SJCRH30 (cell line): ENCODE measurements around a stretch of chr3.

DNA sequence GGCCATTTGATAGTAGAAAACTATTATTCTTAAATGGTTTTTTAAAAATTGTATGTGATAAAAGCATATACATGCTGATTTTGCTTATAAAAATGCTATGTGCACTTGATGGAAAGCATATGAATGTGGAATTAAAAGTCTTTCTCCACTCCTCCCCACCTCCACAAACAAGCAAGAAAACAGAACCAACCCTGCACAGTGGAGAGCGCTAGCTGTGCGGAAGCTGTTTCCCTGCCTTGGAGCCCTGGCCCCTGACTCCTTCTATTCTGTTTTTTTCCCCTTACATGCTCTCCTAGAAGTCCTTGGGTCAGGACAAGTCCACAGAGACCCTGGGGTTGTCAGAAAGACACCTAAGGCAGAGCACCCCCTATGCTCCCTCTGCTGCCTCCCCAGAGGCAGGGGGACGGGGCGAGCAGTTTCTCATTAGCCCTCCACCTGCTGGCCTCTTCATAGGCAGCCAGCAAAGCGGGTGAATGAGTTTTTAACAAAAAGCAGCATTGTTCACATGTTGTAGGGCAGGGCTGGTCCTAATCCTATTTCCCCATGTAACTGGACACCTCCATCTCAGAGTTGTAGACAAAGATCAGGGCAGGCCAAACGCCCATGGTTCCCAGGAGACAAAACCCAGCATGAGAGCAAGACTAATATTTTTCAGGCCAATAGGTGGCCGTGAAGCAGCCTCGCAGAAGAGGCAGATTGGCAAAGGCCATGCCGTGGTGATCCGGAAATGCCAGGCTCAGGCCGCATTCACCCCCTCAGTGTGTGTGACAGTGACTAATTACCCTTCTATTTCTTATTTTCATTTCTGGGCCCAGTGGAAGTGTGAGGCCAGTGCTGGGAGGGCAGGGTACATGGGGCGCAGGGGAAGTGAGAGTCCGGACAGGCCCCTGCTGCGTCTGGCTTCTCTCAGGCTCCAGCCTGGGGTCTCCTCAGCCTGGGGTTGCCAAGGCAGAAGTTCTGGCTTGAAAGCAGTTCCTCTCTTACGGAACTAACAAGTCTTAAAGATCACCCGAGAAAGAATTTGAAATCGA is 64.5 kb downstream of the BOC start:
- RAMPAGE, long total RNA: no peak

- RAMPAGE, long total RNA: no peak
Observed at GRCh38 chr3:113574988-113575541, 42.7 kb downstream of the SIDT1 start.

GRCh38 chr3:113602703-113603163 is 70.4 kb downstream of the SIDT1 start:
- RAMPAGE, long total RNA: no peak

GRCh38 chr3:113625774-113626135 is 70.7 kb downstream of the USF3 start:
- RAMPAGE, long total RNA: no peak

- RAMPAGE, long total RNA: no peak
Observed at GRCh38 chr3:113657920-113658469, 38.4 kb downstream of the USF3 start.

- RAMPAGE, long total RNA: no peak
Observed at GRCh38 chr3:113677088-113677572, 19.3 kb downstream of the USF3 start.

- RAMPAGE, long total RNA: no peak
Observed at GRCh38 chr3:113718110-113719245, 22.0 kb upstream of the USF3 start.

GRCh38 chr3:113947311-113947595 is 560 bp upstream of the ZDHHC23 start:
- RAMPAGE, long total RNA: no peak

DNA sequence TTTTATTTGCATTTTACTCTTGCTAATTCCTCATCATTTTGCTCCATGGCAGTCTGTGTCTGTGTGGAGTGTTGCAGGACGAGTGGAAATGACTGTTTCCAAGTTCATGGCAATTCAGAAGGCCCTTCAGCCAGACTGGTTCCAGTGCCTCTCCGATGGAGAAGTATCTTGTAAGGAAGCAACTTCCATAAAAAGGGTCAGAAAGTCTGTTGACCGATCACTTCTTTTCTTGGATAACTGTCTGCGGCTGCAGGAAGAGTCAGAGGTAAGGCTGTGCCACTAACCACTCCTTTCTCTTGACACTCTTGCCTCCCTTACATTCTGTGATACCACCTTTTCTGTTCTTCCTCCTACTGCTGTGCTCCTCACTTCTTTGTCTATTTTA is 14.0 kb downstream of the QTRT2 start:
- RAMPAGE, long total RNA: no peak

- RAMPAGE, long total RNA: no peak
Observed at GRCh38 chr3:114092474-114092974, 36.0 kb downstream of the QTRT2 start.

GRCh38 chr3:114307413-114307887 is 13.6 kb downstream of the TIGIT start:
- RAMPAGE, long total RNA: no peak

GRCh38 chr3:114454191-114455359 is 160.7 kb downstream of the TIGIT start:
- RAMPAGE, long total RNA: no peak

DNA sequence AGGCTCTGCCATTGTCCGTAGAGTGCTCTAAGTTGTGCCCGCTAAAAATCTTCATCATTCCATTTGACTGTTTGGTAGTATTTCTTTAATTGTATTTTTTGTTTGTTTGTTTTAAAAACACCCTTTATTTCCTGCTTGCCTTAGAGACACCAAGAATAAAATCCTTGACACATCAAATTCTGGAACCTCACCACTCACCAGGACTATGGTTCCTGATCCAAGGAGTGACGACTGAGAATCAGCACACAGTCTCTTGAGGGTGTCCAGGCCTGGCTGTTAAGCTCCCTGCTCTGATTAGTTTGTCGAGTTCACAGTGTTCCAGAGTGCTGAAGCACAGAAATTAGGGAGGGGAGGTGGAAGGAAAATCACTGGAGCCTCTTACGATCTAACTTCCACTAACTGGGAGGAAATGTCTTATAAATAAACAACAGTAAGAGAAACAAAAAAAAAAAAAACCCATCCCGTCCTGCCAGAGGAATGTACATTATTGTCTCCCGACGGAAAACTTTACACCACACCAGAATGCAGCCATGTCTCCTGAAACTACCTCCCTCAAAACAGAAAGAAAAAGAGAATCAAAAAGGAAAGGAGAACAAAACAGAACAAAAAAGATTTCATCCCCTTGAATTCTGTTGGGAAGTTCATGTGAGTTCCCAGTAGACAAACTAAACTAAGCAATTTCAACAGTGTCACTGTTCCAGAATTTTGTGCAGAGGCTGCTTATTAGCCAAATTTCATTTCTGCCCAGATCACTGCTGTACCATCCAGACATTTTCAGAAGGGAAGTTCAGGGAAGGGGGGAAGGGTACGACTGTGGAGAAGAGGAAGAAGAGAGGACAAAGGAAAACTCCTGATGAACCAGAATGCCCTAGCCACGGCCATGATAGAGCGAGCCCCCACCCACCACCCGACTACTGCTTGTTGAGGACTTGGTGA is 330.4 kb downstream of the TIGIT start:
- RAMPAGE, long total RNA: no peak

GRCh38 chr3:114624854-114625243 is 331.0 kb downstream of the TIGIT start:
- RAMPAGE, long total RNA: no peak

DNA sequence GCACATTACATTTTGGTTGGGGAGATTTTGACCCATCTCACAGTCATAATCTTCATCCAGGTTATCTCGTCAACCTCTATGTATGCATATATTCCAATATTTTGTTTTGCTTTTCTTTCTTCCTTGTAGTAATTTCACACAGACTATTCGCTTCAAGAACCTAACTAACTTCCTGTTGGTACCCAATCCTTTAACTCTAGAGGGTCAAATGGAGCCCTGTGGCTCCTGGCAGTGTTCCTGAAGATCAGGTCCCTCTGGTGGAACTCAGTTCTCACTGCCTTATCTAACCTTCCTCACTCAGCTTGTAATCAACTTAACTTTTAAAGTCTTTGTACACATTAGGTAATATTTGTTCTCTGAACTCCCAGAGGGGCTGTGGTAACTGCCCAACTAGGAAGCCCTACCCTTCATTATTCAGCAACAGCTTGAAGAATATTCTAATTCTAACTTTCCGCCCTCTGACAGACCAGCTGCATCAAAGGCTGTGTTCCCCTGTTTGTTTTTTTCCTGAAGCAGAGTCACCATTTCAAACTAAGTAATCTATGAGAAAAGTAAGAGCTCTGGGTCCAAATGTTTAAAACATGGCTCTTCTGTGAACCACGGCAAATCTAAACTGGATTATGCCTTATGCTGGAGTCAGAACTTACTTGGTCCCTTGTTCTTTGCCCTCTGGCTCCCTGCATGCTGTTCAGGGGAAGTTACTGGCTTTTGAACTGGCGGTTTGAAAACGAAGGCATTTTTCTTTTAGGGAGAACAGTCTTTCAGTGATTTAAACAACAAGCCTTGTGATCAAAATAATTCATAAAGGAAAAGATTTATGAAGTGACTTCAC is 365.4 kb downstream of the TIGIT start:
- RAMPAGE, long total RNA: no peak

- RAMPAGE, long total RNA: no peak
Observed at GRCh38 chr3:114756853-114757312, 390.2 kb downstream of the ZBTB20 start.

GRCh38 chr3:114758554-114759343 is 388.3 kb downstream of the ZBTB20 start:
- RAMPAGE, long total RNA: no peak

DNA sequence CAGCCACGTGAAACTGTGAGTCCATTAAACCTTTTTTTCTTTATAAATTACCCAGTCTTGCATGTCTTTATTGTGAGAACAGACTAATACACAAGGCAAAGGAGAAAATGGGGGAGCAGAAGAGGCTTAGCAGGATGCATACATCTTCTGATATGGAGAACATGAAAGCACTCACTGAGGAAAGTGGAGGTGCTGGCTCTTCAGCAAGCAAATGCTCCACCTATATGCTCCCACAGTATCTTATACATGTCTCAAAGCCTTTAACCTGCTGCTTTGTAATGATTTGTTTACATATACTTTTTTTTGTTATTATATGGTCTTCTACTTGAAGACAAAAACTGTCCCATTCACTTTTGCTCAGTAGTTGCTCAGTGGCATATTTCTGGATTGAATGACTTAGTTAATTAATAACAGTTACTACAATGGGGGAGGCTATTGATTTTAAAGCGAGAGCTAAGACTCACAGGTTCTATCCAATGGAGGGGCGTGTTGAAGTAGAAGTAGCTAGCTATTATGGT is 365.1 kb downstream of the ZBTB20 start:
- RAMPAGE, long total RNA: no peak

DNA sequence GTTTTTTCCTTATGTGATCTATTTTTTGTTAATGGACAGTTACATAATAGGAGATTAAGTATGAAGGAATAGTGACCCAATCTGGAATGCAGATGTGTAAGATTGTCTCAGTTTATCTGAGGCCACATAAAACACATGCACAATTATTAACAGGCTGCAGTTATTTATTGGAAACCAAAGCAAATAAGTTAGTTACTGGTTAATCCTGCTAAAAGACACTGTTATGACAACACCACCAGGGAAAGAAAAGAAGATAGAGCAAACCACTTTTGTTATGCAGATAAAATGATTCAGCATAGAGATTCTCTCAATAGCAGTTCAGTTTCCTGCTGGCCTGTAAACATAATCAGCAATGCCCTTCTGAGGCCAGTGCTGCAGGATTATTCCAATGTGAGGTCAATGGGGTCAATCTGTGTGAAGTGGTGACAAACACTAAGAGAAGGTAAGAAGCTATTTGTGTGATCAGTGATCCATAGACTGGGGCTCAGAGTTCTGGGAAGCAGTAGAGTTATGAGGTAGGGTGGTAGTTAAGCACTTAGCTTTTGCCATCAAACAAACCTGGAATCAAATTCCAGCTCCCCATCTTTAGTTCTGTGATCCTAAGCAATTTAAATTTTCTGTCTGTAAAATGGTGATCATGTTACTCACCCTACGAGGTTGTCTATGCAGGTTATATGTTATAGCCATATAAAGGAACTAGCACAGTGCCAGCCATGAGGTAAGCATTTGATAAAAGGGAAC is 244.3 kb downstream of the ZBTB20 start:
- RAMPAGE, long total RNA: no peak

GRCh38 chr3:115099429-115100009 is 47.6 kb downstream of the ZBTB20 start:
- RAMPAGE, long total RNA: no peak